Keratinocyte (primary cell): Measurements from ENCODE around the gene CDK14.

CAGE:
- cytosol, long polyA minus RNA, result no peak
- cytosol, long polyA plus RNA, result no peak
- long polyA plus RNA, result no peak
- nucleus, long polyA minus RNA, result no peak
- nucleus, long polyA plus RNA, result no peak
Measured at GRCh38 chr7:87216485-87217661, 2.7 kb downstream of the TMEM243 start.

GRCh38 chr7:87465202-87465663, 10.2 kb downstream of the ABCB4 start:
CAGE:
- cytosol, long polyA minus RNA, result no peak
- cytosol, long polyA plus RNA, result no peak
- long polyA plus RNA, result no peak
- nucleus, long polyA minus RNA, result no peak
- nucleus, long polyA plus RNA, result no peak

GRCh38 chr7:87474004-87475056, 1.1 kb downstream of the ABCB4 start:
CAGE:
- cytosol, long polyA minus RNA, result no peak
- cytosol, long polyA plus RNA, result no peak
- long polyA plus RNA, result no peak
- nucleus, long polyA minus RNA, result no peak
- nucleus, long polyA plus RNA, result no peak

DNA sequence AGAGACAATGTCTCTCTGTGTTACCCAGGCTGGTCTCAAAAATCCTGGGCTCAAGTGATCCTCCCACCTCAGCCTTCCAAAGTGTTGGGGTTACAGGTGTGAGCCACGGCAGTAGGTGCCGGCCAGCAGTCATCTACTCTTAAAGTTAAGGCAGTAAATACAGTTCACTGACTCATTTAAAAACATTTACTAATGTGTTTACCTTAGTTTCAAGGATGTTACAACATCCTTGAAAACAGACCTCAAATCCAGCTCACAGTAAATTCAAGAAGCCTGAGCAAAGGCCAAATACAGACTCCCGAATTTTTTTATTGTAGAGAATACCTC, 29.6 kb upstream of the ABCB4 start:
CAGE:
- cytosol, long polyA minus RNA, result no peak
- cytosol, long polyA plus RNA, result no peak
- long polyA plus RNA, result no peak
- nucleus, long polyA minus RNA, result no peak
- nucleus, long polyA plus RNA, result no peak

DNA sequence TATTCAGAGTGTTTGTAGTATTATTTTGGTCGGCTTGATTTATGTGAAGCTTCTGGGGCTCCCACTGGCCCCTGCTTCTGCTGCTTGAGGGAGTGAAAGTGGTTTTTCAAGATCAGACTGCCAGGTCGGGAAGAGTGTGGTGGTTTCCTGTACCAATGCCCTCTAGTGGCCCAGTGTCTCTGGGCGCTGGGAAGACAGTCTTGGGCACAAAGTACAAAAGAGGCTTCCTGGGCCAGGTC, 36.5 kb downstream of the ABCB1 start:
CAGE:
- cytosol, long polyA minus RNA, result no peak
- cytosol, long polyA plus RNA, result no peak
- long polyA plus RNA, result no peak
- nucleus, long polyA minus RNA, result no peak
- nucleus, long polyA plus RNA, result no peak

GRCh38 chr7:87735222-87735824, 107.1 kb downstream of the RUNDC3B start:
CAGE:
- cytosol, long polyA minus RNA, result no peak
- cytosol, long polyA plus RNA, result no peak
- long polyA plus RNA, result no peak
- nucleus, long polyA minus RNA, result no peak
- nucleus, long polyA plus RNA, result no peak

DNA sequence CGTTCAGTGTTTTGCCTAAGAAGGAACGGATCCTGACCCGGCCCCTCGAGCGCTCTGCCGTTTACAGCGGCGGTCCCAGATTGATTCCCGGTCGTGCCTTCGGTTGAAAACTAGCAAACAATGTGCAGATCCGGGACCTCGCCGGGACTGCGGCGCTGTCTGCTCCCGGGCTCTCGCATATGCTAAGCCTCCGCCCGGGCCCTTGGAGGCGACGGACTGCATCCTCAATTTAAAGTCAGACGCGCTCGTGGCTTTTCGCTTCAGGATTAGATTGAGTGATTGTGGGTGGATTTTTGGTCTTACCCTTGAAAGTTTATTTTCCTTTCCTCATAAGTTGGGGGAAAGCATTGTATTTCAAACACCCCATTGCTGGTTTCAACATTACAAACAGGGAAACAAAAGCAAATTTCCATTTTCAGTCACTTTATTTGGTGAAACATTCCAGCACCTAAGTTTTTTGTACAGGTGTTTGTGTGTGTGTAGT, 670 bp downstream of the DBF4 start:
CAGE:
- cytosol, long polyA minus RNA, result no peak
- cytosol, long polyA plus RNA, result no peak
- long polyA plus RNA, result no peak
- nucleus, long polyA minus RNA, result no peak
- nucleus, long polyA plus RNA, result no peak

DNA sequence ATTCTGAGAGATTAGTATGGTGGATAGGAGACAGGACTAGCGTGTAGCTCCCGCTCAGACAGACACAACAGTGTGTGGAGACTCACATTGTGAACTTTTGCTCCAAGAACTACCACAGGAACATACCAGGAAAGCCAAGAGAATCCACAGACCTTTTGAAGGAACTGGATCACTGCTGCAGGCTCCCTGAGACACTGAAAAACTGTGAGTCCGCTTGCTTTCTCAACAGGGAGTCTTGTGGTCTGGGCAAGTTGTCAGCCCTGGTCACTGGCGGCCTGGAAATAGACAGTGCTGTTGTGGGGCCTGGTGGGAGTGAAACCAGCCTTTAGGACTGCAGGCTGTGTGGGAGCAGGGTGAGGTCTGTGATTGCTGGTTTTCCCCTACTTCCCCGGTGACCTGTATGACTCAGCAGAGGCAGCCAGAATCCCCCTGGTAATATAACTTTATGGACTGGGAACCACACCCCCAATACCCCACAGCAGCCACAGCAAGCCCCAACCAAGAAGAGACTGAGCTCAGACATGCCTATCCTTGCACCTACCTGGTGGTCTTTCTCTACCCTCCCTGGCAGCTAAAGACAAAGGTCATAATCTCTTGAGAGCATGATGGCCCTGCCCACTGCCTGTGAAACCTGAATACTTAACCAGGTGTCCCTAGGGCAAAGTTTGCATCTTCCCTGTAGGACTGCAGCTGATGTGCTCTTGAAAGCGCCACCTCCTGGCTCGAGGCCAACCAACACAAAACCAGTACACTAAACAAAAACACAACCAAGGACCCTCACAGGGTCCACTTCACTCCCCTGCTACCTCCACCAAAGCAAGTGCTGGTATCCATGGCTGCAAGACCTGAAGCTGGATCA, 7.4 kb upstream of the ADAM22 start:
CAGE:
- cytosol, long polyA minus RNA, result no peak
- cytosol, long polyA plus RNA, result no peak
- long polyA plus RNA, result no peak
- nucleus, long polyA minus RNA, result no peak
- nucleus, long polyA plus RNA, result no peak

GRCh38 chr7:87934630-87935353, 741 bp downstream of the ADAM22 start:
CAGE:
- cytosol, long polyA minus RNA, result no peak
- cytosol, long polyA plus RNA, result no peak
- long polyA plus RNA, result no peak
- nucleus, long polyA minus RNA, result no peak
- nucleus, long polyA plus RNA, result no peak

GRCh38 chr7:89002886-89003474, 207.4 kb upstream of the TEX47 start:
CAGE:
- cytosol, long polyA minus RNA, result no peak
- cytosol, long polyA plus RNA, result no peak
- long polyA plus RNA, result no peak
- nucleus, long polyA minus RNA, result no peak
- nucleus, long polyA plus RNA, result no peak

CAGE:
- cytosol, long polyA minus RNA, result no peak
- cytosol, long polyA plus RNA, result no peak
- long polyA plus RNA, result no peak
- nucleus, long polyA minus RNA, result no peak
- nucleus, long polyA plus RNA, result no peak
Measured at GRCh38 chr7:90119098-90119903, 35.0 kb upstream of the STEAP1 start.

CAGE:
- cytosol, long polyA minus RNA, result no peak
- cytosol, long polyA plus RNA, result no peak
- long polyA plus RNA, result no peak
- nucleus, long polyA minus RNA, result no peak
- nucleus, long polyA plus RNA, result no peak
Measured at GRCh38 chr7:90595519-90596734, at the start of gene CDK14. CDK14 (plus strand) TSS chr7:90596321.

CAGE:
- cytosol, long polyA minus RNA, result no peak
- cytosol, long polyA plus RNA, result no peak
- long polyA plus RNA, result no peak
- nucleus, long polyA minus RNA, result no peak
- nucleus, long polyA plus RNA, result no peak
Measured at GRCh38 chr7:90596735-90597075, 584 bp downstream of the CDK14 start.

CAGE:
- cytosol, long polyA minus RNA, result no peak
- cytosol, long polyA plus RNA, result no peak
- long polyA plus RNA, result no peak
- nucleus, long polyA minus RNA, result no peak
- nucleus, long polyA plus RNA, result no peak
Measured at GRCh38 chr7:90718938-90719762, 123.0 kb downstream of the CDK14 start.

DNA sequence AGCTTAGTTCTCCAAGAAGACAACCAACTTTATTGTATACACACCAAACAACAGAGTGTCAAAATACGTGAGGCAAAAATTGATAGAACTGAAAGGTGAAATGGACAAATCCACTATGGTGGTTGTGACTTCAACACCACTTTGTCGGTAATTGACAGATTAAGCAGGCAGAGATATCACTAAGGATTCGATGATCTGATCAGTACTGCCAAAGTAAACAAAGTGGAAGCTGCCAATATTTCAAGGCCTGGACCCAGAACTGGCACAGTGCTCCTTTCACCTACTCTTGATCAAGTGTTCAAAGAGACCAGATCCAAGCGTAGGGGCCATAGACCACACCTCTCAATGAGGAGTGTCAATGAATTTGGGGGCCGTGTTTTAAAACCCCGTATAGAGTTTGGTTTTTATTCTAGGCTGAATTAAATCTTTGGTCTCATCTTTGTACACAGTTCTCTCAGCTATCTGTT, 167.0 kb downstream of the CDK14 start:
CAGE:
- cytosol, long polyA minus RNA, result no peak
- cytosol, long polyA plus RNA, result no peak
- long polyA plus RNA, result no peak
- nucleus, long polyA minus RNA, result no peak
- nucleus, long polyA plus RNA, result no peak

CAGE:
- cytosol, long polyA minus RNA, result no peak
- cytosol, long polyA plus RNA, result no peak
- long polyA plus RNA, result no peak
- nucleus, long polyA minus RNA, result no peak
- nucleus, long polyA plus RNA, result no peak
Measured at GRCh38 chr7:90767093-90767399, 170.9 kb downstream of the CDK14 start.

GRCh38 chr7:91085131-91085737, 179.0 kb upstream of the FZD1 start:
CAGE:
- cytosol, long polyA minus RNA, result no peak
- cytosol, long polyA plus RNA, result no peak
- long polyA plus RNA, result no peak
- nucleus, long polyA minus RNA, result no peak
- nucleus, long polyA plus RNA, result no peak

DNA sequence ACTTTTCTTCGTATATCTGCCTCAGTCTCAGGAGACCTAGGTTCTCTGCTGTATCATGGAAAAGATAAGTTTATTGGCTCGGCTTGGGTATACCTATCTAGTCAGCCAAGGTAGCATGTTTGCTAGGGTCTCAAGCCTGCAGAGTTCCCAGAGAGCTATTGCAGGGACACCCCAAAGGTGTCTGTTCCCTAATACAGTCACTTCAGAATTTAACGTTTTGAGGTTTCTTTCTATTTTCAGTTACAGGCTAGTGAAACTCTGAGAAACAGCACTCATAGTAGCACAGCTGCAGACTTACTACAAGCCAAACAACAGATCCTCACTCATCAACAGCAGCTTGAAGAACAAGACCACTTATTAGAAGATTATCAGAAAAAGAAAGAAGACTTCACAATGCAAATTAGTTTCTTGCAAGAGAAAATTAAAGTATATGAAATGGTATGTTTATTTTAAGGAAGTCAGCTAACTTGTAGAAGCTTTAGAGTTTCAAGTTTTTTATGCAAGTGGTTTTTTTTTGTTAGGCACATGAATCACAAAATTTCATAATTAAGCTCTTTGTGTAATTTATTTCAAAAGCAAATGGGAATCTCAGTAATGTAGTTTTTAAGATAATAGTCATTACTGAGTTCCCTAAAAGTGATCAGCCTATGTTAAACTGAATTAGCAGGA, 54.8 kb downstream of the AKAP9 start:
CAGE:
- cytosol, long polyA minus RNA, result no peak
- cytosol, long polyA plus RNA, result no peak
- long polyA plus RNA, result no peak
- nucleus, long polyA minus RNA, result start-site peak on the plus strand centred at position 346 of the sequence, 168 bp wide, 584 reads
- nucleus, long polyA plus RNA, result no peak

CAGE:
- cytosol, long polyA minus RNA, result no peak
- cytosol, long polyA plus RNA, result no peak
- long polyA plus RNA, result no peak
- nucleus, long polyA minus RNA, result no peak
- nucleus, long polyA plus RNA, result no peak
Measured at GRCh38 chr7:92195082-92195780, 16.3 kb upstream of the LRRD1 start.

GRCh38 chr7:92246731-92246968, 876 bp downstream of the ANKIB1 start:
CAGE:
- cytosol, long polyA minus RNA, result no peak
- cytosol, long polyA plus RNA, result no peak
- long polyA plus RNA, result no peak
- nucleus, long polyA minus RNA, result no peak
- nucleus, long polyA plus RNA, result no peak